GM19240 (cell line): ENCODE results near the gene CYLD.

DNA sequence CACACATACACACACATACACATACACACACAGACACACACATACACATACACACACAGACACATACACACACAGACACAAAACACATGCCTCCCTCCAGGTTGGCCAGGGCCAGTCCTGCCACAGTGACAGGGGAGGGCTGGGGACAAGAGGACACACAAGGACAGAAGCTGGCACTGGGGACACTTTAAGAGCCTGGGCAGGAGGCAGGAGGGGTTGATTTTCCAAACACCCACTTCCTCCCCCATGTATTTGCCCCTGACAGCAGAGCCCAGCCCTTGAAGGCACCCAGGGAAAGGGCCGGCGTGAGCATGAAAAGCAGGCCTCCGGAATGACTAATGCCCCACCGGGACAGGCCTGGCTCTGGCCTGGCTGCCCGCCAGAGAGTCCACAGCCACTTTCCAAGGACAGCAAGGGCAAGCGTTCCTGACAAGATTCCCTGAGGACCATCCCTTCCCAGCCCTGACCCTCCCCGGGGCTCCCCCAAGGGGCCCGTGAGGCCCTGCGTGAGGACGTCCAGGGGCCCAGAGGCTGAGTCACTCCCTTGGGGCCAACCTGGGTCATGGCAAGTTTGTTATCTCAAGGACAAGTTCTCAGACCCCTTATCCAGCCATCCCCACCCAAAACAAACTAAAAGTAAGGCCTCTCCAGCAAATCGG lies 235.6 kb downstream of the ZNF423 start:
- RRBS, result no CpG with 5 or more reads among the region's 11 CpGs

GRCh38 chr16:49696344-49696837 lies 159.5 kb downstream of the ZNF423 start:
- RRBS, result no CpG with 5 or more reads among the region's 7 CpGs

GRCh38 chr16:49726610-49727009 lies 129.3 kb downstream of the ZNF423 start:
- RRBS, result no CpG with 5 or more reads among the region's 5 CpGs

- RRBS, result 16% methylated on average over 10 of the region's 23 CpGs
These were observed 21.4 kb downstream of the ZNF423 start for GRCh38 chr16:49834189-49835176.

DNA sequence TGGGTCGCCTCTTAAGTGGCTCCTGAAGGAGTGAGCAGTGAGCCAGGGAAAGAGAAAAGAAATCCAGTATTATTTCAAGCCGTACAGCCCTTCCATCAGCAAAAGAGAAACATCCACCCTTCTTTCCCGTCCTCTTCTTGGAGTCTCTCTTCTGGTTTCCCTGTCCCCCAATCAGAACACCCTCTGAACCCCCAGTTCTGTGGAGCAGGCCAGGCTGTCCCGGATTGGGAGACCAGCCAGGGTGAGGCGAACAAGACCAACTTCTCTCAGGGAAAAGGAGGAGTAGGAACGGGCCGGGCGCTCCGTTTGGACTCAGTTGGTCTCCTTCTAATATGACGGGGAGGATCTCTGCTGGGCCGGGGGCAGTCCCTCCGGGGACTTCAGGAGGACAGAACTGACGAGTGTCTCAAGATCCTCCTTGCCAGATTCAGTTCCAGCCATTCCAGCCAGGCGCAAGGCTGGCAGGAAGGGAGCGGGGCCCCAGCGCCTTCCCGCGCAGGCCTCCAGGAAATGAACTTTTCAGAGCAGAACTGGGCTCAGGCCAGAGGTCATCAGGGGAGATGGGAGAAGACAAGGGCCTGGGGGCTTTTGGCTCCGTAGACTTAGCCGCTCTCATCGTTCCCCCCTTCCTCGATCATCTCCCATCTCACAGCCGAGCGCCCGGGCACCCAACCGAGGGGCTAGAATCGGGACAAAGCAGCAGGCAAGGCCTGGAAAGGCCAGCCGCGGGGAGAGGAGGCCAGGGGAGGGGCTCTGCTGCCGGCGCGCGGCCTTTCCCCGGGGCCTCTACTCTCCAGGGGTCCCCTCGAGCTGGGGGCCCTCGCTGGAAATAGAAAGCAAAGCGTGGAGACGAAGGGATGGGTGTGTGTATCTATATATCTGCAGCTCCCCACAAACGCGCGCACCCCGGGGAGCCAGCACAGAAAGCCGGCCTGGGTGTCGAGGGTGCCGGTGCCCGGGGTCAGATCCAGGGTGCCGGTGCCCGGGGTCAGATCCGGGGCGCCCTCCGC lies 1.6 kb downstream of the ZNF423 start:
- RRBS, result 53% methylated on average over 15 of the region's 51 CpGs

DNA sequence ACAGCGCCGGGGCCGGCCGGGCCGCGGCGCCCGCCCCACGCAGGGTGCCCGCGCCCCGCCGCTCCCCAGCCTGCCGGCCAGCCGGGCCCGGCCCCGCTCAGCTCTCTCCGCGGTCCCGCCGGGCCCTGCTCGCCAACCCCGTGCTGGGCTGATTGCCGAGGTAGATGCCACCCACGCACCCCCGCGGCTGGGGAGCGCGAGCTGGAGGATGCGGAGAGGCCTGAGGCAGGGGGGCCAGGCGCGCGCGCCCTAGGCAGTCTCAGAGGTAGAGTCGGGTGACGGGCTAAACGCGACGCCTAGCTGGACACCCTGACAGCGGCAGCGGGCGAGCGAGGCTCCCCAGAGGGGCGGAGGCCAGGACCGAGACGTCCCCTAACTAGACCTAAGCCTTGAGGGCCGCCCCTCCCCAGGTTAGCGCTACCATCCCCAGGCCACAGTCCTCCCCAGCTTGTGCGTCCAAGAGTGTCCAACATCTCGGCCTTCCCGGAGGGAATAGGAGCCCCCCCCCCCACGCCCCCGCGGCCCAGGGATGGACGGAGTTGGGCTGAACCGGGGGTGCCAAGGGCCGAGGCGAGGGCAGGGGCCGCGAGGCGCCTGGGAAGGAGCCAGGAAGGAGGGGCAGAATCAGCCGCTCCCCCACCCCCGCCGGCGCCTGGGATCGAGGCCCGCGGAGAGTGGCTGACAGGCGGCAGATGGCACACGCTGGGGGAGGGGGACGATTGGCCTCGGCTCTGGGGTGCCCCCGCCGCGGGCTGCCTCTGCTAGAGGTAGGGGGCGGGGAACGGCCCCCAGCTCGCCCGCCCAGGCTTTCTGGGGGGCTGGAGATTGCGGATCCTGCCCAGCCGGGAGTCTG lies 2.5 kb upstream of the ZNF423 start:
- RRBS, result 2% methylated on average over 18 of the region's 81 CpGs

- RRBS, result no CpG with 5 or more reads among the region's 3 CpGs
These were observed 1.6 kb downstream of the HEATR3 start for GRCh38 chr16:50067370-50067720.

GRCh38 chr16:50203233-50203702 lies 50.2 kb downstream of the TENT4B start:
- RRBS, result no CpG with 5 or more reads among the region's 3 CpGs

DNA sequence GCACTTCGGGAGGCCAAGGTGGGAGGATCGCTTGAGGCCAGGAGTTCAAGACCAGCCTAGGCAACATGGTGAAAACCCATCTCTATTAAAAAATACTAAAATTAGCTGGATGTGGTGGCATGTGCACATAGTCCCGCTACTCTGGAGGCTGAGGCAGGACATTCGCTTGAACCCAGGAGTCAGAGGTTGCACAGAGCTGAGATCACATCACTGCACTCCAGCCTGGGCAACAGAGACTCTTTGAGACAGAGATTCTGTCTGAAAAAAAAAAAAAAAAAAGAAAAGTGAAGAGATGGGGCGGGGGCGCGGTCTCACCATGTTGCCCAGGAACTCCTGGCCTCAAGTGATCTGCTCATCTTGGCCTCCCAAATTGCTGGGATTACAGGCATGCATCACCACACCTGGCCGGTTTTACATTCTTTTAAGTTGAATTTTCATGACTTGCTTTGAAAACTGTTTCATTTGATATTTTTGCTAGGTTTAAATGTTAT lies 29.4 kb upstream of the ADCY7 start:
- RRBS, result no CpG with 5 or more reads among the region's 8 CpGs

DNA sequence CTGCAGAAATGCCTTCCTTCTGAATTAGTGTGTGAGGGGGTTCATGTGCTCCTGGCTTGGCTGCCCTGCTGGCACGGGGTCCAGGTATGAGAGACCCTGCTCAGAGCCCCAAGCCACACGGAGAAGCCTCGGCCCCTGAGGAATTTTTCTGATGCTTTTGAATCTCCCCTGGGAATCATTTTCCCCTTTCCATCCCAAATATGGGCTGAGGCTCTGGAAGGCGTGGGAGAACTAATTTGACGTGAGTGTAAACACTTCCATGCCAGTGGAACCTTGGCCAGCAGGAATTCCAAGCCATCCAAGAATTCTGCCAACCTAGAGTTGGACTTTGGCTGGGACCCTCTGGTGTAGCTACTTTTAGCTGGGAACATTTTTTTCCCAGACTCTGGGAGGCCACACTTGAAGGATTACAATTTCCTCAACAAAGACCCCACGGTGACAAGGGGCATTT lies 49.5 kb upstream of the NKD1 start:
- RRBS, result no CpG with 5 or more reads among the region's 6 CpGs

GRCh38 chr16:50627175-50627714 lies 53.9 kb downstream of the SNX20 start:
- RRBS, result no CpG with 5 or more reads among the region's 9 CpGs

- RRBS, result no CpG with 5 or more reads among the region's 4 CpGs
These were observed 2.6 kb downstream of the SNX20 start for GRCh38 chr16:50678444-50678937.

- RRBS, result 2% methylated on average over 12 of the region's 37 CpGs
These were observed at the start of gene CYLD for GRCh38 chr16:50741987-50742266. Gene CYLD (plus strand): TSS chr16:50742086.

GRCh38 chr16:50842605-50843061 lies 100.7 kb downstream of the CYLD start:
- RRBS, result no CpG with 5 or more reads among the region's 4 CpGs

DNA sequence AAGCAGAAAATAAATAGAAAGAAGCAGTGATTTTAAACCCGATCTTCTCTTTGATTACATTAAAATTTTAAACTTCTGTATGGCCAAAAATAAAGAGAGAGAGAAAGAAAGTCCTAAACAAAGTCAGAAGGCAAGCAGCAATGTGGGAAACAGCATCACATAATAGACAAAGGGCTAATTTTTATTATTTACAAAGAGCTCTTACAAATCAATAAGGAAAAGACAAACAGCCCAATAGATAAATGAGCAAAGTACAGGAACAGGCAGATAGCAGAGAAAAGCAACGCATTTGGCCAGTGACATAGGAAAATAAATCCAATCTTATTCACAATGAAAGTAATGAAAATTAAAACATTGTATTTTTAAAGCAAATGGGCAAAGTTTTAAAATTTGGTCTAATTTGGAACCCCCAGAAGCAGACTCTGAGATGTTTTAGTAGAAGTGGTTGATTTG lies 93.1 kb downstream of the SALL1 start:
- RRBS, result no CpG with 5 or more reads among the region's 2 CpGs

- RRBS, result no CpG with 5 or more reads among the region's 44 CpGs
These were observed 1.9 kb upstream of the SALL1 start for GRCh38 chr16:51152842-51153535.

DNA sequence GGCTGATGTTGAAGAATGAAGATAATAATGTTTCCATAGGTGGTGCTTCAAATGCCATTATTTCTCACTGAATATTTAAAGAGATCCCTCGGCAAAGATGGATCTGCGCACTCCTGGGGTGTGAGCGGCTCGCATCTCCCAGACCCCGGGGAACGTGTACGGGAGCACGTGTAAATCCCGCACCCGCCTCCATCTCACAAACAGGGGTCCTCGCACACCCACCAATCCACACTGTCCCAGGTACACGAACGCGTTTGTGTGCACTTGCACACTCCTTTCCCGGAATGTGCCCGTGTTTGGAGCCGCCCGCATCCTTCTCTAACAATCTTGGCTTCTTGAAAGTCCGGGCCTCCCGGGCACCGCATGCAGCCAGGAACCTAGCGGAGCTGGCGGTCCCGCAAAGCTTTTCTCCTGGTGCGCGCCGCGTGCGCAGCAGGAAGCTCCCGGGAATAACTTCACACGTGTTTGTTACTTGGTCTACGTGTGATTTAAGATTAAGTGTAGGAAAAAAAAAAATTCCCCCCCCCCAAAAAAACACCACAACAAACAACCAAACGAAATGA lies 2.5 kb upstream of the SALL1 start:
- RRBS, result 31% methylated on average over 14 of the region's 33 CpGs